Bronchial epithelial cell (primary cell): Measurements from ENCODE around the genes CCNA1 and STOML3.

DNA sequence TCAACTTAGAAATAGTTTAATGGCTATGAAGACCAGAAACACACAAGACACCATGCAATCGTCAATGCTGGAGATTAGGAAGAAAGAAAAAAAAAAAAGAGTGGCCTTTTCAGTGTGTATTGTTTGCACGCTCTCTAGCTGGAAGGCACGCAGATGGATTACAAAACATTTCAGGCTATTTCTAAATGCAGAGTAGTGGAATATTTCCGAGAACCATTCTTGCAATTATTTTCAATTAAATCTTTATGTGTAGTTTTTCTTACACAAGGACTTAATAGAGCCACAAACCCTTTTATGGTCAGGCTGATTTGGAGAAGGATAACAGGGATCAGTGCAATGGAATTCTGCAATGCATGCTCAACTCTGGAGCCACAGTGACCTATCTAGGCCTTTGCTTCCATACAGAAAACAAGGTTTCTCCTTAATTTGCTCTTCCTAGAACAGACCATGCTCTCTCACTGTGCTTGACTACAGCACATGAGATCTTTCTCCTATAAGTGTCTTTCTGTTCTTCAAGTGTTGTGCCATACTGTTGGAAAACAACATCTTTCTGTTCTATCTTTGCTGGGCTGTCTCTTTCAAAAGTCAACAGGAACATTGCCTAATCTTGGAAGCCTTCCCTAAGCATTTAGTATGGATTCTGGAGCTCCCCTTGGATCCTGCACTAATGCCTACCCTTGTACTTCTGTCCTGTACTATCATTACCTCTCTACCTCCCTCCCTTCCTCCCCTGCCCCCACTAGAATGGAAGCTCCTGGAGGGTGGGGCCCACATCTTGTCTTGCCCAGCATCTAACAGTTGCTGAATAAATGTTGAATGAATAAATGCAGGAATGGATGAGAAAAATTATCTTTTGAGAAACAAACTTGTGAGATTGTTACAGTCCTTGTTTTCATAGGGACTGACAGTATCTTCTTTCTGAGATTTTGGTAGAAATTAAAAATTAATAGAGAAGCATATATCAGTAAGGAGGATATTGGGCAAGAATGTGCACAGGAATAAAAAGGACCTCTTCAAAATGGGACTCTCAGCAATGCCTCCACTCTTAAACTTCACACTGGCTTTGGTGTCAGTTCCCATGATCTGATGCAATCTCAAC, 26.8 kb downstream of the STARD13 start:
- RRBS, 2 experiments: no CpG with 5 or more reads among the region's 4 CpGs

GRCh38 chr13:33261410-33262116, 24.0 kb downstream of the STARD13 start:
- RRBS, 2 experiments: no CpG with 5 or more reads among the region's 10 CpGs

GRCh38 chr13:33317387-33317894, 31.9 kb upstream of the STARD13 start:
- RRBS, 2 experiments: no CpG with 5 or more reads among the region's 3 CpGs

- RRBS, 2 experiments: no CpG with 5 or more reads among the region's 6 CpGs
These were observed 224.2 kb upstream of the STARD13 start for GRCh38 chr13:33509315-33510543.

DNA sequence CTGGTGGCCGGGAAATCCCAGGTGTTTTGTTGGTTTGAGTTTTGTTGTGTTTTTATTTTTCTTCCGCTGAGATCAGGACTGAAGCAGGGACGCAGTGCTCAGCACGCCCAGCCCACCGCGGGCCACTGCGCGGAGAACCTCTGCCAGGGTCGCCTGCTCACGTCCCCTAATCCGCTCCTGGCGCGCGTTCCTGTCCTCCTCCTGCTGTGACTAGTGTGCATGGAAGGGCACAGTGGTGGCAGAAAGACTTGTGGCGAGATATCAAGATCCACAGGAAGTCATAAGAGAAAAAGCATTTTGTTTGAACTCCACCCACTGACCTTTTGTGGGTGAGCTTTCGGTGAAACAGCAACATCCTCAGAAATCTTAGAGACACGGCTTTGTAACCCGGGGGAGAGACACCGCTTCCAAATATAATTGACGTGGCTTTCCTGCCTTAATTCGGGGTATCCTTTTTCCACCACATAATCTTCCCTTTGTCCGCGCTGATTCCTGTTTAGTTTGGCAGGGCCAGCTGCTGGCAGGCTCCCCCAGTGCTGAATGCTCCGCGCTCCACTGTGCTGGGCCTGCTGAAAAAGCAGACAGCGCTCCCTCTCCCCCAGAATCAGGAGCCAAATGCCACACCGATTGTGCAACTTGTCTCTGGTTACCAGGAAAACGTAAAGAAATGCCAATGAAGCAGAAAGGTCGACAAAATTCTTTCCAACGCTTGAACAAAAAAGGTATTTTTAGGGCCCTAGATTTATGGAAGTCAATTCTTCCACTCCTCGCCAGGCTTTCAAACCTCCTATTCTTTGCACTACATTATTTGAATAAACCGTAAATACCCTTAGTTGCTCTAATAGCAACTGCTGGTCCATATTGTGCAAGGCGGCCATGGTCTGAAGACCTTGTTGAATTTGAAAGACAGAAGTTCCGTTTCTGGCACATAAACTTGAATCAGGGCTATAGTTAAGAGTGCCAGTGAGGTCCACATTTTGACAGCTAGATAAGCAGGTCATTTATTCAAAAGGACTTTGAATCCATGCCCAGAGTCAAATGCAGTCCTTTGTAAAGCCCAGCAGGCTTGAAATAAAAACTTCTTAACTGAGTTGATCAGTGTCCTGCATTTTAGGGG, 206.9 kb upstream of the RFC3 start:
- RRBS, 2 experiments: no CpG with 5 or more reads among the region's 34 CpGs

DNA sequence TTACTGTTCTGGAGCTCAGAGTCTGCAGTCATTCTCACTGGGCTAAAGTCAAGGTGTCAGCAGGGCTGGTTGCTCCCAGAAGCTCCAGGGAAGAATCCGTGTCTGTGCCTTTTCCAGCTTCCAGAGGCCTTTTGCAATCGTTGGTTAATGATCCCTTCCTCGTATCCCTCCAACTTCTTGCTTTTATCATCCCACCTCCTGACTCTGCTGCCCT, 53.2 kb downstream of the RFC3 start:
- RRBS, 2 experiments: no CpG with 5 or more reads among the region's 3 CpGs

GRCh38 chr13:34201700-34202073, 383.7 kb downstream of the RFC3 start:
- RRBS, 2 experiments: no CpG with 5 or more reads among the region's 2 CpGs

GRCh38 chr13:34747898-34748421, 194.1 kb upstream of the NBEA start:
- RRBS, 2 experiments: no CpG with 5 or more reads among the region's 6 CpGs

- RRBS, 2 experiments: 8 to 10% methylated on average over 18 of the region's 33 CpGs
These were observed 23.5 kb upstream of the DCLK1 start for GRCh38 chr13:36154510-36155196.

GRCh38 chr13:36343682-36344673, 2.2 kb downstream of the SPART start:
- RRBS, 2 experiments: no CpG with 5 or more reads among the region's 10 CpGs

- RRBS, 2 experiments: no CpG with 5 or more reads among the region's 3 CpGs
These were observed 11.1 kb upstream of the SPART start for GRCh38 chr13:36357329-36357623.

- RRBS, 2 experiments: 2% methylated on average over 39 to 42 of the region's 62 CpGs
These were observed at the start of gene CCNA1 for GRCh38 chr13:36432052-36432793. CCNA1 (plus strand) TSS chr13:36432495.

DNA sequence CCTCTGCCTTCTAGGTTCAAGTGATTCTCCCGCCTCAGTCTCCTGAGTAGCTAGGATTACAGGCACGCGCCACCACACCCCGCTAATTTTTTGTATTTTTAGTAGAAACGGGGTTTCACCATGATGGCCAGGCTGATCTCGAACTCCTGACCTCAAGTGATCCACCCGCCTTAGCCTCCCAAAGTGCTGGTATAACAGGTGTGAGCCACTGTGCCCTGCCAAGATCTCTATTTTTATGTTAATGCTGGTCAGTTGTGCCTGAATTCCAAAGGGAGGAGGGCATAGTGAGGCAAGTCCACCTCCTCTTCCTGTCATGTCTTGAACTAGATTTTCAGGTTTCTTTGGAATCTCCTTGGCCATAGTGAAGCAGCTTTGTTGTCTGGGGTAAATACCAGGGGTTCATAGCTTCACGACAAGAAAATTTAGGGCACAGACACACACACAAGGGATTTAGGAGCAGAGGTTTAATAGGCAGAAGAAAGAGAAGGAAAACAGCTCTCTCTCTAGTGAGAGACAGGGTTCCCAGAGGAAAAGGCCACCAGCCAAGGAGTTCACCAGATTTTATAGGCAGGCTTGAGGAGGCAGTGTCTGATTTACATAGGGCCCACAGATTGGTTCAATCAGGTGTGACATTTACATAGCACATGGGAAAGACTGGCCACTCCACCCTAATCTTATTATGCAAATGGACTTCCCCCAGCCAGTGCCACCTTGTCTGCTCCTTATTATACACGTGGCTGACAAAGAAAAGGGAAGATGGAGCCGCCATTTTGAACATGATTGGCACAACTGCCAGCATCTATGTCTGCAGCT, 57.0 kb upstream of the RFXAP start:
- RRBS, 2 experiments: no CpG with 5 or more reads among the region's 10 CpGs

GRCh38 chr13:36862349-36862802, 43.4 kb downstream of the RFXAP start:
- RRBS, 2 experiments: no CpG with 5 or more reads among the region's 3 CpGs

DNA sequence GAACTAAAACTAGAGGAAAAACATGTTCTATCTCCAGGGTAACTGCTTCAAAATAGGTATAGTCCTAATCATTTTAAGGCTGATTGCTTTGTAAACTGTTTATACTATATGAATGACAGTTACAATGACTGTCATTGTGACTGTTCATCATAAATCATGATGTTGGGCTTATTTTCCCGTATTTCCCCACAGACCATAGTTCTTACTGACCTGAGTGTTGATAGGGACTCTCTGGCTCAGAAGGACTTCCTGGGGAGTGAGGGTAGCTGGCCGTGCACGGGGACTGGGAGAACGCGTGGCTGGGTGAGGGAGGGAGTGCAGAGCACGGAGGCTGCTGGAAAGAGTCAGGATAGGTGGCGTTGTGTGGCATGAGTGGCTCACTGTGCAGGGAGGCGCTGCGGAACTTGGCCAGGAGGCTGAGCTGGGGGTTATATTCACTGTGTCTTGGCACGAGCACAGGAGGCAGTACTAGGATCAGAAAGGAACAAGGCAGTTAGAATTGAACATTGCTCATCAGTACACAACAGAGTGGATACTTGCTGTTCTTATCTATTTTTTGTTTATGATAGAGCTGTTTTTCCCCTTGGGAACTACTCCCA, 47.5 kb downstream of the SMAD9 start:
- RRBS, 2 experiments: no CpG with 5 or more reads among the region's 10 CpGs

DNA sequence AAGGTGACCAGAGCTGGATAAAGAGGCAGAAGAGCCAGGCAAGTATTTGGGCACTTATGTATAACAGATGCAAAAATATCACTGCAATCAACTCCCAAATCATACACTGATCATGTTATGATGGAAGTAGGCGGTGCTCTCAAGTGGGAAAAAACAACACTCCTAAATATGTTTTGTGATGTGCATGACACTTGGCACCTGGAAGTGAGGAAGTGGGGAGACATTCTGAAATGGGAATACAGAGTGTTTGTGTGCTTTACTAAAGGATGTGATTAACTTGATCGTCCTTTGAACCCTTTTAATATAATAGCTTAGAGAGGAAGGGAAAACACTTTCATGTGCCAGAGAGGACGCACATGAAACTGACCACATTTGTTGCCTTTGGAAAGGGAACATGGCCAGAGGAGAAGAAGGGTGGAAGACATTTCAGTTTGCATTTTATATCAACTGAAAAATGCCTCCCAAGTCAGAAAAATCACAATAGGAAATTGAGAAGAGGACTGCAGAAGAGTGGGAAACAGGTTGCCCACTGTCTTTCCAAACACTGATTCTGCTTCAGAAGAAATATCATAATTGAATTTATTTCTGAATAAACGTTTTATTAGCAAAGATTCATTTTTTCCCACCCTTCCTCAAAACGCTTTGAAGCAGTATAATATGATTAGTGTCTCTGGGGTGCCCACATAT, 31.3 kb downstream of the SMAD9 start:
- RRBS, 2 experiments: no CpG with 5 or more reads among the region's 5 CpGs

DNA sequence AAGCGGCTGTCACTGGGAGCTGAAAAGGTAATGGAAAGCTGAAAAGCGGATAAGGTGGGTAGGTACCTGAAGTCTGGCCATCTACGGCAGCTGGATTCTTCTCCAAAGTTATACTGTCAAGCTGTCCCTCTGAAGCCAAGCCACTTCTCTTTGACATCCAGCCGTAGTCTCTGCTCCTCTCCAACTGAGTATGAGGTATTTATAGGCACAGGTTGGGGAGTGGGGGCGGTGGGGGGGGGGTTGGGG, 65.2 kb upstream of the TRPC4 start:
- RRBS, 2 experiments: no CpG with 5 or more reads among the region's 5 CpGs

GRCh38 chr13:38990532-38991138, at the start of gene STOML3:
STOML3 (minus strand) TSS chr13:38990831.
- RRBS, 2 experiments: no CpG with 5 or more reads among the region's 2 CpGs

DNA sequence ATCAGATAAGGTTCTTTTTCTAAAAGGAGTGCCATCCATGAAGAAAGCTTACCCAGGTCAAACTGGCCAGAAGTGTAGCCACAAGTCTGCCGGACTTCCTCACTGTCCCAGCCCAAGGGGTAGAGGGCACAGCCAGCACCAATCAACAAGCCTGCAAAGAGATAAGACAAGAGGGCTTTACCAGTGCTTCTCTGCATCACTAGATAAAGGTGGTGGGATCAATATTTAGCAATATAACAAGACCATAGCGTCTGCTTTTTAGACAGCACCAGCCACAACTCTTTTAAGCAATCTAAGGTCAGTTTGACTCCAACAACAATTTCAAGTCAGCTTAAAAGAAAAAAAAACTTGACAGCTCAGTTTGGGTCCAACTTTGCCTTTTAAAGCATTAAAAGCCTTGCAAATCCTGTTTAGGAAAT, 224.6 kb downstream of the LHFPL6 start:
- RRBS, 2 experiments: no CpG with 5 or more reads among the region's 2 CpGs

DNA sequence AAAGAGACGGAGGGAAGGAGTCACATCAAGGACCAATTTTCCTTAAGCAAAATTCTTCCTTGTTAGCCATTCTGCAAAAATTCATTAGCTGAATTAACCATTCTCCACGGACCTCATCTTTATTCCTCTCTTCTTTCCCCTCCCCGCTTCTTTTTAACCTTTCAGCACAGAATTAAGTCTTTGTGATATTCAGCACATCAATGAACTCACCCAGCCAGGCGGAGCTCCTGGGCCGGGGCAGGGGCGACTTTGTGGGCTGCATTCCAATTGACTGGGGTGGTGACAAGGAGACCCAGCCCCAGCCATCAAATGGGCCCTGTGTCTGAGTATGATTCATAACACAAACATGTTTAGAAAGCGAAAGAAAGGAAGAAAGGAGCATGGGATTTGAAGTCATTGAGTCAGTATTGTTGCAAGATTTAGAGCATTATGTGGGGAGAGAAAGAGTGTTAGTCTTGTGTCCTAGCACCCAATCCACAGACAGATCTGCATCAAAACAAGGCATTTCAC, 185.4 kb downstream of the LHFPL6 start:
- RRBS, 2 experiments: no CpG with 5 or more reads among the region's 7 CpGs